Measurements from ENCODE around the genes HDX, SRPX2, CSTF2 and NOX1.

DNA sequence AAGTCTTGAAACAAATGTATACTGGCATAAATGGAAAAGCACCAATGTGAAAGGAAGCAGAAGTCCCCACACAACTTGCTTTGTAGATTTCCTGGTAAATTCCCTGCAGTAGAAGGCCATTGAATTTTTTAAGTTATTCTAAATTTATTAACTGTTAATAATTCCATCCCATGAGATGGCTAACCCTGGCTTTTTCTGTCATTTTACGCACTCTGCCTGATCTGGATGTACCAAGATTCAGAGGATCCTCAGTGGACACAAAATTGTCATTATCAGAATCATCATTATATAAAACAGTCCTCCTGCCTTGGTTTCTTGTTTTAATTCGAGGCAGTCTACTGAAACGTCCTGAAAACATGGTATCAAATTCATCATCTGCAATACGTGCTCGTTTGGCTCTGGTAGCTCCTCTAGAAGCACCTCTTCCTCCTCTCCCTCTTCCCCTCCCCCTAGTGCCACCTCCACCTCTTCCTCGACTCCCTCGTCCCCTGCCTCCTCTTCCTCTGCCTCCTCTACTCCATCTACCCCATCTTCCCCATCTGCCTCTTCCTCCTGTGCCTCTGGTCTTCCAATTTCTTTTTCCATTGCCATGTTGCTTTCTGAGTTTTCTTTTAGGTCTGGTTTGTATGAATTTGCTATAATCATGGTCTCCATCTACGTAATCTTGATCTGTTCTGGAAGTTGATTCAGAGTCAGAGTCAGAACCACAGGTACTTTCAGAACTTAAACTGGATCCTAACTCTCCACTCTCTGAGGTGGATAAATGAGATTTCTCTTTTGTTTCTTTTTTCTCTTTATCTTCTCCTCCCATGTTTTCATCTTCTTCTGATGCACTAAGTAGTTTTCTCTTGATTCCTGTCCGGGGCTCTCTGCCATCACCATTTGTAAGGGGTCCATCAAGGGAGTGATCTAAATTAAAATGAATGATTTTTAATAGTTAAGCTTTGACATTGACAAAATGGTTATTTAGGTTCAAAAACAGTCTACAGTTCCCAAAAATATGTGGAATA is 132.9 kb downstream of the BRWD3 start:
- PRO-cap: no peak

- PRO-cap: no peak
Observed at GRCh38 chrX:81003930-81004392, 194.3 kb upstream of the BRWD3 start.

DNA sequence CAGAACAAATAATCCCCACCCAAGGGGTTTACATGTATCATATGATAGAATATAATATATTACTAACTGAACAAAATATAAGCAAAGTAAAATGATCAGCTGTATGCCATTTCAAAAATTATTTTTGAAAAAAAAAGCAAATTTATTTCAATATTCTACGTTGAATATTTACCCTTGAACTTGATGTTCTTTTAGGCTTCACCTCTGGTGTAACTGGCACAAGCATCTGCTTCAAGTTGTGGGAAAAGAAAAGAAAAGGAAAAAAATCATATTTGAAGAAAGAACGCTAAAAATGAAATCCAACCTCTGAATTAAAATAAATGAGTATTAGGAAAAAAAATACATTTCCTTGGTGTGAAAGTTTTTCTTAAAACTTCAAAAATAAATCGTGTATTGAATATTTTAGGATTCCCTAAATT is 83.4 kb downstream of the HMGN5 start:
- PRO-cap: no peak

- PRO-cap: no peak
Observed at GRCh38 chrX:81200891-81201249, 843 bp downstream of the HMGN5 start.

DNA sequence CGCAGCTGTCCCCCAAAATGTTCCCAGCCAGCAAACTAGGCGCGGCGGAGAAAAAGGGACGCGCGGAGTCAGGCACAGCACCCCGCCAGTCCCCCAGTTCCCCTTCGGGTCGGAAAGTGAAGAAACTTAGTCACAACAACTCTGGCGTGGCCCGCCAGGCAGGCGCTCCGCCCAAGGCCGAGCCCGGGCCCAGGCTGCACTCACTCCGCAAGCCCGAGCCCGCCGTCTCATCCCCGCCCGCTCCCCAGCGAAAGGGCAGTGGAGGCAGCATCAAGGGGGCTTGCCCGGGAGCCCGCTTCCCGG is 623 bp downstream of the RPS6KA6 start:
- PRO-cap: no peak

DNA sequence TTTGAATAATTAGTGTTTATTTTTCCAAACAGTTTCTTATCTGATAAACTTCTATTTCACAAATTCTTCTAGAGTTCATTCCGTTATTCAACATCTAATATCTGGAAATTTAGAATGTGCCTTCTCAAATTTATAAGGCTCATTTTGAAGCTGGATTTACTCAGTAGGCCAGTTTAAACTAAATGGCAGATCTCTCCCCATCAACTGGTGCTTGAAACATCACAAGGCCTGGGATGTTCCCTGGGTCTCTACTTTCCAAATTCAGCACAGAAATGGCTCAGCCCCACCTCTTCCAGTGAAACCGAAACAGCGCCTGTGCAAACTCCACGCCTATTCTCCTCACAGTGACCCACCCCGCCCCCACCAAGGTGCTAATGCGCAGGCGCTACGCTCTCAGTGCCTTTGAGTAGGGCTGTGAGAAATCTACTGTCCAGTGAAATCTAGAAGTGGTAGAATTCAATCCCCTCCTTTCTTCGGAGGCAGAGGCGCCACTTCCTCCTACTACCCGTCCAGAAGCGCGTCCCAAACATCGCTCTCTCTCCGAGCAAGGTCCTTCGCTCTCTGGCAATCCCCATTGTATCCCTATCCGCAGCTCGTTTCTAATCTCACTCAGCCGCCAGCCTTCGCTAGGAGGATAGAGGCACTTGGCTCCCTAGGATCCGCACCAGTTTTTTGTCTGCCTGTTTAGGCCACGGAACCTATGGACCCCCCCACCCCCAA is 557 bp downstream of the HDX start:
- PRO-cap: no peak

DNA sequence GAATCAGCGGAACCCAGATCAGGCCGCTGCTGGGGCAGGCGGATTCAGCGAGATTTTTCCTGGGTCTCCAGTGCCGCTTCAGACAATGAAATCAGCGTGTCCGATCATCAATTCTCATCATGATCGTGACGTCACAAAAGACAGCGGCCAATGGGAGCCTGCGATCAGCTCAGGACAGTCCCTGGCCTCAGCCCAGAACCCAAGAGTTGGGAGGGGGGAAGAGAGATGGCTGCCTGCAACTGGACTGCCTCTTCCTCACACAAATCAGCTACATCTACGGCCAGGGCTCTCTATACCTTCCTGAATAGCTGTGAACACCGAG is at the start of gene HDX:
Gene HDX (minus strand): TSS at position 87 of the 322 bp plus-strand sequence.
- PRO-cap: bidirectional peak, plus-strand start at position 206 of the sequence, minus-strand start at position 87 of the sequence

DNA sequence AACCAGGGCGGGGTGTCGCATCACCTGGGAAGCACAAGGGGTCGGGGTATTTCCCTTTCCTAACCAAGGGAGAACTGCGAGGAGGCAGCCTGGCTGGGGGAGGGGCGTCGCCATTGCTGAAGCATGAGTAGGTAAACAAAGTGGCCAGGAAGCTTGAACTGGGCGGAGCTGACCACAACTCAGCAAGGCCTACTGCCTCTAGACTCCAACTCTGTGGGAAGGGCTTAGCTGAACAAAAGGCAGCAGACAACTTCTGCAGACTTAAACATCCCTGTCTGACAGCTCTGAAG is 44.8 kb downstream of the CHM start:
- PRO-cap: no peak

GRCh38 chrX:86445521-86445974 is 297.3 kb downstream of the DACH2 start:
- PRO-cap: no peak

- PRO-cap: no peak
Observed at GRCh38 chrX:88363497-88363903, 383.5 kb upstream of the CPXCR1 start.

DNA sequence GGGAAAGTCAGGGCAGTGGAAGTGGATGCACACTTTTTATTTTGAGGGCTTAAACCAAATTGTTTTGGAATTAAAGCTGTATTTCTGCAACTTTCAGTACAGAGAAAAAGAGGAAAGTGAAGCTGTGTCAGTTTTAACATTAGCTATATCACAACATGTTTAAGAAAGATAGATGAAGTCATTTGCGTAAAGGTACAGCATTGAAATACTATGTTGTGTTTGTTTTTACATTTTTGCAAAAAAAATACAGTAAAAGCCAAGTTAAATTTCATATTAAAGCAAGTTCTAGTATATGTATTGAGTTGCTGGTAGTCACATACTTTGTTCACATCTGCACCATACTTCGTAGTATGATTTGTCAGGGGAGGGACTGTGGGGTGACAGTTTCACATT is 194.0 kb downstream of the TGIF2LX start:
- PRO-cap: no peak

DNA sequence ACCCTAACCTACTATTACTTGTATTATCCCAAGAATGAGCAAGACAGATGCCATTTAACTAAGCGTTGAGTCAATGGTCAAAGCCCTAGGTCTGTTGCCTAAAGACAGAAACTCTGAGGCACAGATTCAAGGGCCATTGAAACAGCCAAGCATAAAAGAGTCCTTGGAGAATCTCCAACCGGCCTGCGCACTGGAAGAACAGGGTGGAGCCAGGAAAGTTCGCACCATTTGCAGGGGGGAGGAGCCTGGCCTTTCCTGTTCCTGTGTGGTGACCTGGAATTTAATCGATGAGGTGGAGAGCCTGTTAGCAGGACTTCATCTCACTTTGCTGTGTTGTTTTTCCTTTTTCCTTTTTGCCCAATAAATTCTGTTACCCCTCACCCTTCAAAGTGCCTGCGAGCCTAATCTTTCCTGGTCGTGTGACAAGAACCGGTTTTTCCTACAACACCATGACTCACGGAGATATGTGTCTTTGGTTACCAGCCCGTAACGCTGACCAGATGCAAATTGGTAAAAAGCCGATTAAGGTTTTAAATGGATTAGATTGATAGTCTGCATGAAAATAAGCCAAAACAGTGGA is 146.3 kb upstream of the DIAPH2 start:
- PRO-cap: no peak

DNA sequence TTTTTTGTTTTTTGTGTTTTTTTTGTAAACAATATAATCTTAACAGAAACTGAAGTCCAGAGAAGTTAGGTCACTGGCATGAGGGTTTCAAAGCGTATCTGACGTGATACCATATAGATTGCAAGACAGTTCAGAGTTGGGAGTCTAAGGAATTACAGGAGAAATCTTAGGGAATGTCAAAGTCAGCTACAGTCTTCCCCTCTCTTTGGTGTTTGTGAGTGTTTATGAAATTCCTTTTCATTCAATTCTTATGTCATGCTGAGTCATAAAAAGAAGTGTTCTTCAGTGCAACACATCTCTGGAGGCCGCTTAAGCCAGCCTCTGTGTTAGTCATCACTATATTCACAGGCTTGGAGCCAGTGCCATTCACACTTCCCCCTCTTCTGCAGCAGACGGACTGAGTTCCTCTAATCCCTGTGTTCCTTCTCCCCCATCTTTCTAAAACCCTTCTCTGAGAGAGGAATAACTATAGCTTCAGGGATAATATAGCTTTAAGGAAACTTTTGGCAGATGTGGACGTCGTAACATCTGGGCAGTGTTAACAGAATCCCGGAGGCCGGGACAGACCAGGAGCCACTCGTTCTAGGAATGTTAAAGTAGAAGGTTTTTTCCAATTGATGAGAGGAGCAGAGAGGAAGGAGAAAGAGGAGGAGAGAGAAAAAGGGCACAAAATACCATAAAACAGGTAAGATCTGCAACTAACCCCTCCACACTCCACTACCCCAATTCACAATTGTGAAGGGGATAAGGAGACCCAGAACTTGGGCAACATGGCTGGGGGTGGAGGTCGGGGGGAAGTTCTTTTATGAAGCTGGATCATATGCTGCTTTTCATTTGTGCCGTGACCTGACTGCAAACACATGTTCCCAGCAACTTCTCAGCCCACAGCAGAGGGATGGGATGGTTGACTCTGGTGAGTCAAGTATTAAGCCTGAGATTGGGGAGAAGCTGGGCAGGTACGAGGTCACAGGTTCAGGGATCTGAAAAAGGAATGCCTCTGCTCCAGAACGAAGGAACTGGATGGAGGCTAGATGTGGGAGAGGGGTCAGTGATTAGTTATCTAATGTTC is at the start of gene SRPX2:
Gene SRPX2 (plus strand): TSS at position 369 of the 1,069 bp plus-strand sequence.
- PRO-cap: unidirectional peak, plus-strand start at position 369 of the sequence

DNA sequence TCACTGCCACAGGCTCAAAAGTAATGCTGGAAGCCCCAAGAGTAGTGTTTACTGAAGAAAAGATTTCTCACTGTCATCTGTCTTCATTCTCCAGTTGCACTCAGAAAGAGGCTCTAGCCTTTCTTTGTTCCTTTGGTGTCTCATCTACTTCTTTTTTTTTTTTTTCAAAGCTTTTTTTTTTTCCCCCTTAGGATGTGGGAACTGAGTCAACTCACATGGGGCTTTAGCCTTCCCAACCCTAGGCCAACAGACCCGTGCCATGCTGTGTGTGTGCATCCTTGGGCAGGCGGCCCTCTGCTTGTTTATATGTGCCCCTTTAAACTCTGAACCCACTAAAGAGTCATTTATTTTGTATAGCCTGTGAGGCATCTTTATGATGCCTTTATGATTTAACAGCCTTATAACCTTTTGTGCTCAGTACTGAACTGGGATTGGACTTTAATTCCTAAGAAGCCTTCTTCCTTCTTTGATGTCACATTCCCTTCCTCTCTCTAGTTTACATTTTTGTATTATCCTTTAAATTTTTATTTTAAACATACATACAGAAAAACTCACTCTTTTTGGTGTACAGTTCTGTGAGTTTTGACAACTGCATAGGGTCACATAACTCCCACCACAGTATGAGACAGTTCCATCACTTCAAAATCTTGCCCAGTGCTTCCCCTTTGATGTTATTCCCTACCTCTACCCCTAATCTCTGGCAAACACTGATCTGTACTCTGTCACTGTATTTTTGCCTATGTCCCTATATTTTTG is 15.8 kb downstream of the SRPX2 start:
- PRO-cap: no peak

DNA sequence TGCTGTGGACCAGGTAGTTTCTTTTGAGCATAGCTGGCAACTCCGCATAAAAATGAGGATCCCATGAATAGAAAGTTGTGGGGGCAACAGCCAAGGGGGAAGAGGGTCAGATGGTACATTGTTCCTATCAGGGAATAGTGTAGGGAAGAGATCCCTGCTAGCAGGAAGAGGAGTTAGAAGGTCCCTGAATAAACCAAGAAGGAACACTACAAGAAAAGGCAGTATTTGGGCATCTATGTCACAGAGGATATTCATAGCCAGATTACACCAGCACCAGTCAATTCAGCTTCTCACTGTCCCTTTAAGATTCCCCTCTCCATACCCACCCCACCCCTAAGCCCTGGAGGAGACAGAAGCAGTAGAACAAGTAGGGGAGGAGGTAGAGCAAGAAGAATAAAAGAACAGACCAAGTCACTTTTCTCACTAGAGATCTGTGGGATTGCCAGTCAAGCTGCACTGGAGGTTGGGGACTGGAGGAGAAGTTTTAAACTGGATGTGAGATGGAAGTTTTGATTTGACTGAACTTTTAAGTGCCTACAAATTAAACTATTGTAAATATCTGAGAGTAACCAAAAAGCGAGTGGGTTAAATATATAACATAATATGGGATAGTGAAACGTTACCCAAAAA is 9.3 kb upstream of the SYTL4 start:
- PRO-cap: no peak

DNA sequence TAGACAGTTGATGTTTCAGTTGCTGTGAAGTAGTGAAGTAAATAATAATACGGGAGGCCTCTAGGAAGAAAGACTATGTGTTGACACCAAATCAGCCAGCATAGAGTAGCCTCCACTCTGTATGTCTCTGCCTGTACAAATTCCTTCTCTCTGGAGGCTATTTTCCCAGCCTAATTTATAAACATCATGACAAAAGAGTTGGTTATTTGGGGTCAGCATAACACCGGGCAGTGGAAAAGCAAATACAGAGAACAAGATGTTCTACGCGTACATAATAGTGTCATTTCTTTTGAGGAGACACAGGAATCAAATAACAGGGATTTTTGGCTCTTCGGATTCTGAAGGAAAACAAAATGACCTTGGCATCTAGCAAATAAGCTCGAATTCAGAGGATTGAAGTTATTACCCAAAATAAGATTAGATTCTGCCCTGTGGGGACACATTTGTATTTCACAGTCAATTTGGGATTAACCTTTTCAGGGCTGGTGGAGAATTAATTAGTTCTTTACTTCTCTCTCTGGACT is 13.9 kb upstream of the SYTL4 start:
- PRO-cap: no peak

DNA sequence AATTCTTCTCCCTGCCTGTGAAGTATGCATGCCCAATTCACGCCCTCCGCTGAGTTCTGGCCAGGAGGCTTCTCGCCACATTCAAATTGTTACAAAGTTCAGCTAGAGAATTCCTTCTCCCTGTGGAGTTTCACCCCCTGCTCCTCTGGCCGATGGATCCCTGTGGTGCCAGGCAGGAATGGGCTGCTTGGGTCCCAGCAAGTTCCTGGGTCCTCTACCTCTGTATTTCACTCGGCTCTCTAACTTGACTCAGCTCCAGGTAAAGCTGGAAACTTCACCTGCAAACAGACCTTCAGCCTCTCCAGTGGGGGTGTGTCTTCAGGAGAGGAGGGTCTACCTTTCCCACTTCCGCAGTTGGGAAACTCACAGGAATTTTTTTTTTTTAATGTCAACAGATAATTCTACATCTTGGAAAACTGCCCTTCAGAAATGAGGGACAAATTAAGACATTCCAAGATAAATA is 7.4 kb upstream of the CSTF2 start:
- PRO-cap: no peak

- PRO-cap: no peak
Observed at GRCh38 chrX:100819458-100820514, at the start of gene CSTF2. Gene CSTF2 (plus strand): TSS chrX:100820391.

- PRO-cap: no peak
Observed at GRCh38 chrX:100830581-100830990, 10.4 kb downstream of the CSTF2 start.

- PRO-cap: no peak
Observed at GRCh38 chrX:100874222-100874419, at the start of gene NOX1. Gene NOX1 (minus strand): TSS chrX:100874359.

Data from mesenteric fat pad (tissue), 1 donor.